ENCODE measurements around a stretch of chr16.

DNA sequence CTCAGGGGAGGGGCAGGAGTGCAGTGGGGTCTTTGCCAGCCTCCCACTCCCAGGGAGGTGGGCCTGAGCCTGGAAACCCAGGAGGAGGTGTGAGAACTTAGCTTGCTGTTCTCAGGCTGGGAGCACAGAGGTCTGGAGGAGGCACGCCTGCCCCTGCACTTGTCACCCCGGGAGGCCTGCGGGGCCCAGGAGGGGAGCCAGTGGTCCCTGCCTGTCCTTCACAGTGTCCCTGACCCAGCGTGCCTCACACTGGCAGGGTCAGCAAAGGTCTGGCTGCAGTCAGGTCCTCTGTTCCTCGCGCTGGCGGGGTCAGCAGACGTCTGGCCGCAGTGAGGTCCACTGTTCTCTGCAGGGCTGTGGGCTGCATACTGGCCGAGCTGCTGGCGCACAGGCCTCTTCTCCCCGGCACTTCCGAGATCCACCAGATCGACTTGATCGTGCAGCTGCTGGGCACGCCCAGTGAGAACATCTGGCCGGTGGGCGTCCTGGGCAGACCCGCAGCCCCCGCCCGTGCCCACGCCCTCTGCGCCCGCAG, 7.1 kb downstream of the SPATA2L start:
- PRO-cap, 3 experiments = no peak in any of the 3 experiments
- RAMPAGE, long total RNA = no peak
- RRBS, 2 experiments = 69 to 71% methylated on average over 6 of the region's 24 CpGs

- PRO-cap, 3 experiments = no peak in any of the 3 experiments
- RAMPAGE, long total RNA = no peak
- RRBS, 2 experiments = 86 to 89% methylated on average over 7 of the region's 24 CpGs
Measured at GRCh38 chr16:89732777-89733466, 11.6 kb downstream of the ZNF276 start.

DNA sequence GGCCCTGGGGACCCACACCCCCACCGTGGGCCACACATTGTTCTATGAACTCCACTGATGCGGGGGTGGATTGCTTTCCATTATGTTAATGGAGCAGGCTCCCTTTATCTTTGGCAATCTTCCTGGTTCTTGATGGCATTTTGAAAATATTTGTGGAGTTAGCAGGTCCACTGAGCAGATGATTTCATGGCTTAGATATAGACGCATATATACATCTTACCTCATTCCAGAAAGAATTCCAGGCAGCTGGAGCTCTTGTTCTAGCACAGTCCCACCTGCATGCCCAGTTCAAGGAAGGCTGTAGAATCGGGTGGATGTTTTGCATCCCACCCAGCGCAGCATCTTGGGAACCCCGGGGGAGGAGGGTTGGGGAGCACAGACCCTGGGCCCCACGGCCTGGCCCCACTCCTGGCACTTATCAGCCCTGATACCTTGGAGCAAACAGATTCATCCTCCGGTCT, 14.6 kb downstream of the SPIRE2 start:
- PRO-cap, 3 experiments = no peak in any of the 3 experiments
- RAMPAGE, long total RNA = no peak
- RRBS, 2 experiments = 62 to 72% methylated on average over 2 of the region's 8 CpGs

DNA sequence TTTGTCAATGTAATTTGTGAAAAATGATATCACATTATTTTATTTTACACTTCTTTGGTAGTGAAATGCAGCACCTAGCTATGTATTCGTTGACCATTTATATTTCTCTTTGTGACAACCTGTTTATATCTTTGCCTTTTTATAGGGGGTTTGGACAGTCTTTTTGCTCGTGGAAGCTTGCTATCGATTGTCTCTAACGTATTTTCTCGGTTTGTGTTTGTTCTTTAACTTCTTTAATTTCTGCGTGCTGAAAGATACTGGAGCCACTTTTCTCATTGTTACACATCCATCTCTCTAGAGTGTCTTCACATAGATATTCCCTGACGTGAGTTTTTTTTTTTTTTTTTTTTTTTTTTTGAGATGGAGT, 1.8 kb downstream of the TCF25 start:
- PRO-cap, 3 experiments = no peak in any of the 3 experiments
- RAMPAGE, long total RNA = no peak
- RRBS, 2 experiments = no CpG with 5 or more reads among the region's 7 CpGs

- PRO-cap, 3 experiments = no peak in any of the 3 experiments
- RAMPAGE, long total RNA = no peak
- RRBS, 2 experiments = 3% methylated on average over 3 of the region's 31 CpGs
Measured at GRCh38 chr16:89917554-89918211, 979 bp upstream of the MC1R start.

DNA sequence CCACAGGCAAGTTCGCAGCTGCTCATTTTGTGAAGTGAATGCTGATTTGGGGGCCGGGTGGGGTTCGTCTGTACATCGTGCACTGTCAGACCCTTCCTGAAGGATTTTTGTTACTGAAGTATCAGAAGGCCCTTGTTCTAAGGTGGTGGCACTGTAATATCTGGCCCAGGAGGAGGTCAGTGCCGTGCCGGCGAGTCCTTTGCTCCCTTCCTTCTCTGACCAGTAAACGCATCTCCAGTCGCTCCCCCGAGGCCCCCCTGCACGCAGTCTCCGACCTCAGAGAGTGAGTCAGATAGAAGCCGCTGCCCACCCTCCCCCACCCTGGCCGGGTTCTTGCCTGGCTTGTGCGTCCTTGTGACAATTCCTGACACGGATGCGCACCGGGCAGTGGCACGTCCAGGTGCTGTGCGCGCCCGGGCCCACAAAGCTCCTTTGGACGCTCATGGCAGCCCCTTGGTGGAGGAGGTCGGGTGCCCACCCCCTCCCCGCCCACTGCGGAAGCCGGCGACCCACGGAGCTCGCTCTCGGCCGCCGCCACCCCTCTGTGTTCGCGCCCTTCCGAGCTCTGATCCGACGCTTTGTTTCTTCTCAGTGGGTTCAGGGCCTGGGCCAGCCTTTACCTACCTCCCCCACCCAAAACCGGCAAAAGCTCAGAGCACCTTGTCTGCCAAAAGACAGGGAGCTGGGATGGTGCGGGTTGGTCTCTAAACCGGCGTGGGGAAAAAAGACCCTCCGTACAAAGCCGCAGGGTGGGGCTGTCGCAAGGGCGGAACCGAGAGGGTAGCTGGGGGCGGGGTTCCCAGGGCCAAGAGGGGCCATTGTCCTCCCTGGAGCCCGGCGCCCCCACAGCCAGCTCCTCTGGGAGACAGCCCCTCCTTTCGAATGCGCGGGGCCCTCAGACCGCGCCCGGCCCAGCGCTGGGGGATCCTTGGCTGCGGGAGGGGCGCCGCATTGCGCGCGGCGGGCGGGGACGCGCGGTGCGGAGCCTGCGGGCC, 605 bp upstream of the TUBB3 start:
- PRO-cap, 3 experiments = peak in 3 of 3 experiments; most common plus-strand start position 360 of the sequence (in 3); most common minus-strand start position 217 of the sequence (in 3)
- RAMPAGE, long total RNA = no peak
- RRBS, 2 experiments = 3% methylated on average over 35 to 46 of the region's 70 CpGs

DNA sequence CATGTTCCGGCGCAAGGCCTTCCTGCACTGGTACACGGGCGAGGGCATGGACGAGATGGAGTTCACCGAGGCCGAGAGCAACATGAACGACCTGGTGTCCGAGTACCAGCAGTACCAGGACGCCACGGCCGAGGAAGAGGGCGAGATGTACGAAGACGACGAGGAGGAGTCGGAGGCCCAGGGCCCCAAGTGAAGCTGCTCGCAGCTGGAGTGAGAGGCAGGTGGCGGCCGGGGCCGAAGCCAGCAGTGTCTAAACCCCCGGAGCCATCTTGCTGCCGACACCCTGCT, 12.4 kb downstream of the TUBB3 start:
- PRO-cap, 3 experiments = no peak in any of the 3 experiments
- RAMPAGE, long total RNA = no peak
- RRBS, 2 experiments = no CpG with 5 or more reads among the region's 23 CpGs

DNA sequence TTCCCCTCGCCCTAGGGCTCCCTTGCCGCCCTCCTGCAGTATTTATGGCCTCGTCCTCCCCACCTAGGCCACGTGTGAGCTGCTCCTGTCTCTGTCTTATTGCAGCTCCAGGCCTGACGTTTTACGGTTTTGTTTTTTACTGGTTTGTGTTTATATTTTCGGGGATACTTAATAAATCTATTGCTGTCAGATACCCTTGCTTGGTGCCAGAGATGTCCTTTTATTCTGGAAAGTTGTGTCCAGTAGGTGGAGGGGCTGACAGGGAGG, 12.7 kb downstream of the TUBB3 start:
- PRO-cap, 3 experiments = no peak in any of the 3 experiments
- RAMPAGE, long total RNA = no peak
- RRBS, 2 experiments = no CpG with 5 or more reads among the region's 7 CpGs

GRCh38 chr16:89949236-89949728, 727 bp downstream of the DEF8 start:
- PRO-cap, 3 experiments = no peak in any of the 3 experiments
- RAMPAGE, long total RNA = no peak
- RRBS, 2 experiments = 2 to 14% methylated on average over 8 to 13 of the region's 38 CpGs

- PRO-cap, 3 experiments = no peak in any of the 3 experiments
- RAMPAGE, long total RNA = no peak
- RRBS, 2 experiments = no CpG with 5 or more reads among the region's 17 CpGs
Measured at GRCh38 chr16:90078207-90079007, 1.3 kb upstream of the PRDM7 start.